ENCODE data around the genes CNTLN and MLLT3.

- PRO-cap, result no peak
Measured at GRCh38 chr9:14515572-14516183, 177.6 kb downstream of the ZDHHC21 start.

DNA sequence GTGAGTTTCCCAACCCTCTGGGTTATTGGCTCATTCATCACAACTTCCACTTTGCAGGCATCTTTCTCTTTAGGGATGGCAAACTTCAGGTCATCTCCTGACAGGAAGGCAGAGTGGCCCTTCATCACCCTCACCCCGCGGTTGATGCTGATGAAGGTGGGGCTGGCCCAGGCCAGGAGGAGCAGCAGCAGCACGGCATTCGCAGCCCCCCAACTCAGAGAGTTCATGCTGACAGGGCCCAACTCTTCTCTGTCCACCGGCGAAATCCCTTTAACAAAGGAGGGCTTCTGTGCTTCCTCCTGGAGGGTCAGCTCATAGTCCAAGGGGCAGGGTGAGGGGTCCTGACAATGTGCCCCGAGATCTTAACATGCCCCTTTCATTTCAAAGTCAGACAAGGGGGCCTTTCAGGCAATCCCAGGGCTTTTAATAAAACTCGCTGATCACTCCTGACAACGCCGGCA is 41.4 kb downstream of the FREM1 start:
- PRO-cap, result no peak

DNA sequence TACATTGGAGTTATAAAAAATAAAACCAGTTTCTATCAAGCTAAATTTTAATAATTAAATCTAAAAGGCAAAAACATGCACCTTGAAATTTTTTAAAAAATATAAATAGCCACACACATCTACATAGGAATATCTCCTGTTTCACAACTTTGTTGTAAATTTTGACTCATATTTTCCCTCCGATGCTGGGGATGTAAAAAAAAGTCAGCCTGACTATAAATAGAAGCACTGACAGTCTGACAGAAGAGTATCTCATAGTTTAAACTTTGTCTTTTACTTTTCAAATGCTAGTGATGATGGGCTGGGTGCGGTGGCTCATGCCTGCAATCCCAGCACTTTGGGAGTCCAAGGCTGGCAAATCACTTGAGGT is 159.6 kb downstream of the TTC39B start:
- PRO-cap, result no peak

DNA sequence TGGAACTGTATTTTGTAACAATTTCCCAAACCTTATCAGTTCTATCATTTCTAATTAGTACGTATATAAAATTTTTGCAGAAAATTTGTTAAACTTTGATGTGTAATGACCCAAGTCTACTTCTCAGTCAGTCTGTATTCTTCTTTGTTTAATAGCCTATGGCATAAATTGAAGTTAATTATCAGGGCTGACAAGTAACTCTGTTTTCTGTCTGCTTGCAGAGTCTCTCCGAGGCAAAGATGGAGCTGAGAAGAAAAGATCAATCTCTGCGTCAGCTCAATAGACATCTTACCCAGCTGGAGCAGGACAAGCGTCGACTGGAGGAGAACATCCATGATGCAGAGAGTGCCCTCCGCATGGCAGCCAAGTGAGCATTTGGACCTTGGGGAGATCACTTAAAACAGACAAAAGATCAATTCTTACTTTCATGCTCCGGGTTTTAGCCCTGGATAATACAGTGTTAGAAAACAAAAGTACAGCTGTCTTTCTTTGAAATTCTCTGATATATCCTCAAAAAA is 293.7 kb downstream of the CCDC171 start:
- PRO-cap, result no peak

GRCh38 chr9:16543344-16544059 is 327.0 kb downstream of the BNC2 start:
- PRO-cap, result no peak

DNA sequence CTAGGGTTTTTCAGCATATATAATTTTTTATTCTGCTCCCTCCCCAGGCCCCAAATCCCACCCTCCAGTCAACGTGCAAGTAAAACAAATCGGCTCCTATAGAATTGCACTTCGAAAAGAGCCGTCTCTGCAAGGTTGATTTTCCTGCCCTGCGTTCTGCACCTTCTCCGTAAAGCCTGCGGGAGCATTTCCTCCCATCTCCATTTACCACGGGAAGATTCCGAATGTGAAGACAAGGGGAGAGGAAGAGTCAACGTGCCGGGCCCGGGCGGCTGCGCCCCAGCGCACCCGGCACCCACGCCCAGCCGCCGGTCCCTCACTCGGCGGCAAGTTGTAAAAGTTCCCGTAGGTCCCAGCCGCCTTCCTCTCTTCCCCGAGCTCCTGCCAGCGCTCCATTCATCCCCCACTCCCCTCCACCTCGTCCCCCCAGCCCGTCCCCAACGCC is 576 bp downstream of the BNC2 start:
- PRO-cap, result unidirectional peak, plus-strand start at position 323 of the sequence

DNA sequence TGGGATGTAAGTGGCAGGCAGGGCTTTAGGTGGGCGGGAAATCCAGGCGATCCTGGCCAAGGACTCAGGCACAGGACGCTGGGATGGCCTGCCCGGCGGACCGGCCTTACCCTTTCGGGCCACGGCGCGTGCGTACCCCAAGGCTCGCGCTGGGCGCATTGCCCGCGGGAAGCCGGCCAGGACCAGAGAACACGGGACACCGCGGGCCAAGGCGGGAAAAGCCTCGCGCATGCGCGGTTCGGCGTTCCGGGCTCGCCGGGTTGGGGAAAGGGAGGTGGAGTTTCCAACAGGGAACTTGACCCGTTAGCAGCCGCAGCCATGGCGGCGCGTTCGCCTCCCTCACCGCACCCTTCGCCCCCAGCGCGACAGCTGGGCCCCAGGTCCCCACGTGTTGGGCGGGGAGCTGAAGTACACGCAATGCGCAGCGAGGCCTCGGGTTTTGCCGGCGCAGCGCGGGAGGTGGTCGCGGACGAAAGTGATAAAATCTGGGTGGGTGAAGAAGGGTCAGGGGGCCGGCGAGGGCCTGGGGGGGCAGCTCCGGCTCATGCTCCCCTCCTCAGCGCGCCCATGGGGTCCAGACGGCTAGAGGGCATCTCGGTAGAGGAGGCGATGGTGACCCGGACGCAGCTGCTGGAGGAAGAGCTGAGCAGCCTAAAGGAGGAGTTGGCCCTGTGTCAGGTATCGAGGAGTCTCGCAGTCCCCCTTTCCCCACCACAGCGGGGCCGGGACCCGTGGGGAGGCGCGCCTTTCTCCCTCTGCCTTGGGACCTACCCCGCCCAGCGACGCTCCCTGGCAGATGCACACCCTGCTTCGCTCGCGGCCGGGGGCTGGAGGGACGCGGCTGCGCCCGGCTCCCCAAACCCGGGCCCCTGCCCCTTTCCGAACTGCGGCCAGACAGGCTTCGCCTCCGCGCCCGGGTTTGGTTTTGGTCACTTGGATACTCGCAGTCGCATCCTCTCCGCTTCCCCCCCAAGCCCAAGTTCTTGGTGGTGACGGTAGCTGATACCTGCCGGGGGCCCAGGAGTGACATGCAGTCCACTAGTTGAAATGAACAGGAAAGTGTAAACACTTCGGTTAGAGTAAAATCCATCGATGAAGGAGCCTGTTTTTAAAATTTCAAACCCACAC is at the start of gene CNTLN:
Gene CNTLN (plus strand): TSS at position 293 of the 1,128 bp plus-strand sequence.
- PRO-cap, result no peak

- PRO-cap, result no peak
Measured at GRCh38 chr9:17536672-17537312, 42.1 kb upstream of the SH3GL2 start.

GRCh38 chr9:17604696-17605012 is 25.8 kb downstream of the SH3GL2 start:
- PRO-cap, result no peak

- PRO-cap, result no peak
Measured at GRCh38 chr9:18178234-18178732, 295.7 kb upstream of the ADAMTSL1 start.

GRCh38 chr9:18701831-18702203 is 227.9 kb downstream of the ADAMTSL1 start:
- PRO-cap, result no peak

GRCh38 chr9:19055479-19056240 is 6.4 kb downstream of the RRAGA start:
- PRO-cap, result no peak

- PRO-cap, result no peak
Measured at GRCh38 chr9:19116864-19117398, 10.4 kb downstream of the PLIN2 start.

DNA sequence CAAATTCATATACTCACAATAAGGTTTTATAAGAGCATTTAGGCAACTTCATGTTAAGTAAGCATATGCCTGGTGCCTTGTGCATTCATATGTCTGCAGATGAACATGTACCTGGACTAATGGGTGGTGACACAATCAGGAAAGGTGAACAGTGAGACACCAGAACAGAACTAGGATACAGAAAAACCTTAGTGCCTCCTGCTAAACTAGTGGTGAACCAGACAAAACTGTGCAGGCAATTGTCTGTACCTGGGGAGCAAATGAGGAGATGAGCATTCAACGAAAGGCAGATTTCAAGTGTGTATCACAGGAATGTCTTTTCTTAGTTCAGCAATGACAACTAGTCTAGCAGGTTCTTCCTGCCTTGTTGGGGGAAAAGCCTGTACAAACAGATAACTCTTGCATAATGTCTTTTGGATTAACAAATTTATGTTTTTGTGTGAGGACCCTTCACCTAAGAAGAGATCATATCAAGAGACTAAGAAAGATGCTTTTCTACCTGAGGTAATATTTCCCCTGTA is 21.9 kb upstream of the DENND4C start:
- PRO-cap, result no peak

DNA sequence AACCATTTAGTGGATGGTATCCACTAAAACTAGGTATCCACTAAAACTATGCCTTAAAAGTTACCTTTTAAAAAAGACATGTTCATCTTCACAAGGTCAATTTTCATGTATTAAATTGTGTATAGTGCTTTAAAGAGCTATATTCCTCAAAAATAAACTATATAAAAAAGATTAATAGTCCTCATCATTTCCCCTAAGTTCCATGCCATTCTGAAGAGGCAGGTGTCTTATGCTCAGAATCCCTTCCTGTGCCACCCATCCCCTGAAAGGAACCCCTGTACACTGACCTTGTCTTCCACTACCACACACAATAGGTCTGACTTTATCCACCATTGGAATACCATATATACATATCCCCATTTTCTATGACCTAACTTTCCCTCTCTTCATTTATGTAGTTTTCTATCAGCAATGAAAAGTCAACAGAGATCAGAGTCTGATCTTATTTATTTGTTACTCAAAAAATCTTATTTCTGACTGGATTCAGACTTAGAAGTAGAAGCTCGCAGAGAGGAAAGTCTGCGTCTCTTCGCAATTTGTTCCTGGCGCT is 4.1 kb downstream of the RPS6 start:
- PRO-cap, result no peak

DNA sequence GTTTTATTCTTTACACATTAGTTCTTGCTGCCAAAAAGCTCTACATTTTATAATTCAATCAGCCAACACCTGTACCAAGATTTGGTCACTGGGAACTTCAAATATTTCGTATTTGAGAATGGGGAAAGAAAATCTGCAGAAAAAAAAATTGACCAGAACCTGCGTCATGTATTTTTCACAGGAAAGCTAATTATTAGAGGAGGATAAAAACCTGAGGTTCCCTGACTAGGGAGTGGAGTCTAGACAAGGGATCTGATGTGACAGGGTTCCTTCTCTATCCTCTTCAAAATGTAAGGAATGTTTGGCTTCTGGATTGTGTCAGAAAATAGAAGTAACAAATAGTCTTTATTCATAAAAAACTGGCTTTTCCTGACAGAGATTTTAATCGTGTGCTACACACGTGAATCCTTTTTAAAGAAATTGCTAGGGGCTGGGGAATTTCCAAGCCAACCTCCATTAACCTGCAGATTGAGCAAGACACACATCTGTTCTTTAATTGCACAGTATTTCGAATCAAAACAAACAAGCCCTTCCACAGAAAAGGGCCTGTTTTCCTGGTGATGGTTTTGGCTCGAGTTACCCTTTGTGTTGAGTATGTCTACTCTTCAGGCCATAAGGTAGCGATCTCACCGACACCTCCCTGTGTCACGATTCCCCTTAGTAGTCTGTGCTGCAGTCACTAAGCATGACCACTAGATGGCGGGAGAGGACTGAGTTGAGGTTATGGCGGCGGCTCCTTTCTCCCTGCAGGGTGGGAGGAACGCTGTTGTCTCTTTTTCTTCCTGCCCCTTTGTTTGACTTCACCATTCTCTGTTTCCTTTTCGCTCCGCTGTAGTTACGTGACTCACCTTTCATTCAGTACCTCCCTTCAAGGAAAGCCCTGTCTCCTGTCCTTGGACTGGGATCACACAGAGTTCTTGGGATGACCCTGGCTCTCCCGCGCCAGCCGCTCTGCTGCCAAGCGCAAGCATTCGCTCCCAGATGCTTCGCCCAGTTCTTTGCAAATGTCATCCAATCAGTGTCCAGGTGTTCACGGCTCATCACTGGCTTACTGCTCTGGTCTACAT is 137.0 kb upstream of the SLC24A2 start:
- PRO-cap, result no peak

DNA sequence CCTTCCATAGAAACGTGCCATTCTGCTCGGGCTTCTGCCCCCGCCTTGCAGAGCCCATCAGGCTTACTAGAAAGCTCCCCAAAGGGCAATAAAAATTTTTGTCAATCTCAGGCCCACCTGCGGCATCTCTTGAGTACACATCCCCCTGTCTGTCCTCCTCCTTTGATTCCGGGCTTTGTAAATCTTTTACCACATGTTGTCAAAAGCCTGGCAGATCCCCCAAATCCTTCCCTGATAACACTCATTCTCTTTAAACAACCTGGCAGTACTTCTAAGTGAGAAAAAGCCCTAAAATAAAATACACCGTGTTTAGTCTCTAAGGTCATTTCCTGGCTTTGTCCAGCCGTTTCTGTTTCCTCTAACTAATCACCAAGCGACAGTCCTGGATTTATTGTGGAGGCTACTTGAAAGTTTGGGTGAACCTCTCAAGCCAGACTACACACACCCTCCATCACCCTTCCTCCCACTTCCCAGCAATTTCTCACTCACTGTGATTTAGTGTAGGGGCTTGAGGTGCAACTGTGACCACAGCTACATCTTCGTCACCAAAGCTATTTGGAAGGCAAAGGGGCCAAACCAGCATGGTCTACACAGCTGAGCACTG is 239.9 kb upstream of the SLC24A2 start:
- PRO-cap, result no peak

- PRO-cap, result bidirectional peak, plus-strand start at chr9:20622687, minus-strand start at chr9:20622454; unidirectional peak, plus-strand start at chr9:20622988
Measured at GRCh38 chr9:20622280-20623040, at the start of gene MLLT3. Gene MLLT3, minus strand, starts transcription at chr9:20622499.

DNA sequence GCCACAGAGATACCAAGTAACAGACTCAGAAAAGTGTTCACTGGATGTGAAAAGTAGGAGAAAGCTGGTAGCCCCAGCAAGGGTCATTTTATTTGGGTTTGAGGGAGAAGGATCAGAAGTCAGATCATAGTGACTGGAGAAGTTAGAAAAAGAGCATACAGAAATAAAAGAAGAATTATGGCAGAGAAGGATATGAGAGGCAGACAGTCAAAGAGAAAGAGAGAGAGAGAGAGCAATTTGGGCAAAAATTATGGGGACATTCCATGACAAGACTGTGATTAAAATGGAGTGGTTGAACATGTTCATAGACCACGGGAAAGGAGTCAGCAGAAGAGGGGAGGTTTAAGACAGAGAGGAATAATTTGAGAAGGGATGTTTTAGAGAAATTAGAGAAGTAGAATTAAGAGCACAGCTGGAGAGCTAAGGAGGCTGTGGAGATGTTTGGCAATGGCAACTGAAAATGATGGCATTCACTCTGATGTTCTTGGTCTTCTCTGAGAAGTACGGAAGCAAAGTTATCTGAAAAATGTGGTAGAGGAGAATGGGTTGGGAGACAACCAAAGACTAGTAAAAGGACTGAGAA is 23.3 kb upstream of the FOCAD start:
- PRO-cap, result no peak

DNA sequence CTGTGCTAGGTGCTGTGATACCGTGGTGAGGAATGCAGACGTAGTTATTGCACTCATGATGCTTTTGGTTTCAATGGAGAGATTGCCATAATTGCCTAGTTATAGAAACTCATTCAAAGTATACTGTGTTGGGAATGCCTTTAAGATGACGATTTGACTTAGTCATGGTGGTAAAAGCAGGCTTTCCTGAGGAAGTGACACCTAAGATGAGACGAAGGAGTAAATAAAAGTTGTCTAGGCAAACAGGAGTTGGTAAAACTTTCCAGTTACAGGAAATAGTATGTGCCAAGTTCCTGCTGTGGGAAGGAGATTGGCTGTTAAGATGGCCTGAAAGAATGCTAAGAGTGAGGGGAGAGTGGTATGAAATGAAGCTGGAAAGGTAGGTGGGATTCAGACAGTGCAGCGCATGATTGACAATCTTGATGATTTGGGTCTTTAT is 48.1 kb downstream of the FOCAD start:
- PRO-cap, result no peak